Esophagus squamous epithelium (tissue), 4 donors: ENCODE measurements around the genes SIRT3, IRF7 and TALDO1.

DNA sequence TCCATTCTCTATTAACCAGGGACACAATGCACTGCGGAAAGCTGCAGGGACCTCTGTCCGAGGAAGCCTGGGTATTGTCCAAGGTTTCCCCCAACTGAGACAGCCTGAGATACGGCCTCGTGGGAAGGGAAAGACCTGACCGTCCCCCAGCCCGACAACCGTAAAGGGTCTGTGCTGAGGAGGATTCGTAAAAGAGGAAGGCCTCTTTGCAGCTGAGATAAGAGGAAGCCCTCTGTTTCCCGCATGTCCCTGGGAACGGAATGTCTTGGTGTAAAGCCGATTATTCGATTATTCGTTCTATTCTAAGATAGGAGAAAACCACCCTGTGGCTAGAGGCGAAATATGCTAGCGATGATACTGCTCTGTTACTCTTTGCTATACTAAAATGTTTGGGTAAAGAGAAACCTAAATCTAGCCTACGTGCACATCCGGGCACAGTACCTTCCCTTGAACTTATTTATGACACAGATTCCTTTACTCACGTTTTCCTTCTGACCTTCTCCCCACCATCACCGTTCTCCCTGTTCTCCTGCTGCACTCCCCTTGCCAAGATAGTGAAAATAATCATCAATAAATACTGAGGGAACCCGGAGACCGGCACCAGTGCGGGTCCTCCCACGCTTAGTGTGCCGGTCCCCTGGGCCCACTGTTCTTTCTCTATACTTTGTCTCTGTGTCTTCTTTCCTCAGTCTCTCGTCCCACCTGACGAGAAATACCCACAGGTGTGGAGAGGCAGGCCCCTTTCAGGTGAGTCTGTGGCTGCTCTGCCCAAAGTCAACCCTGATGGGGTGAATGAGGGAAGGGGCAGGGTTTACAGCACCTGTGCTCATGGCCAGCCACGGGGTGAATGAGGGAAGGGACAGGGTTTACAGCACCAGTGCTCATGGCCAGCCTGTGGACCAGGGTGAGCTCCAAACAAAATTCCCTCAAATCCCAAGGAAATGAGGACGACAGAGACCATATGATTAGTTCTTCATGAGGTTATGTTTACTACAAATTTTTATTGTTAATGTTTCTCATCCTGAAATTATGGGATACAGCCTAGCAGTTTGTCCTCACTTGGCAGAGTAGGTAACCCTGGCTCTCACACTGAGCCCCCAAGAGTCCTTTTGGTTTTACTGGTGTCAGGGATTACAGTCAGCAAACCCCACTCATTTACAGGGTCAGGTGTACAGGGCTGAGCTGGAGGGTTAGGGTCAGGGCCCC, 4.8 kb downstream of the BET1L start:
- PRO-cap: no peak
- RAMPAGE, long total RNA, 4 experiments: no peak in any of the 4 experiments

DNA sequence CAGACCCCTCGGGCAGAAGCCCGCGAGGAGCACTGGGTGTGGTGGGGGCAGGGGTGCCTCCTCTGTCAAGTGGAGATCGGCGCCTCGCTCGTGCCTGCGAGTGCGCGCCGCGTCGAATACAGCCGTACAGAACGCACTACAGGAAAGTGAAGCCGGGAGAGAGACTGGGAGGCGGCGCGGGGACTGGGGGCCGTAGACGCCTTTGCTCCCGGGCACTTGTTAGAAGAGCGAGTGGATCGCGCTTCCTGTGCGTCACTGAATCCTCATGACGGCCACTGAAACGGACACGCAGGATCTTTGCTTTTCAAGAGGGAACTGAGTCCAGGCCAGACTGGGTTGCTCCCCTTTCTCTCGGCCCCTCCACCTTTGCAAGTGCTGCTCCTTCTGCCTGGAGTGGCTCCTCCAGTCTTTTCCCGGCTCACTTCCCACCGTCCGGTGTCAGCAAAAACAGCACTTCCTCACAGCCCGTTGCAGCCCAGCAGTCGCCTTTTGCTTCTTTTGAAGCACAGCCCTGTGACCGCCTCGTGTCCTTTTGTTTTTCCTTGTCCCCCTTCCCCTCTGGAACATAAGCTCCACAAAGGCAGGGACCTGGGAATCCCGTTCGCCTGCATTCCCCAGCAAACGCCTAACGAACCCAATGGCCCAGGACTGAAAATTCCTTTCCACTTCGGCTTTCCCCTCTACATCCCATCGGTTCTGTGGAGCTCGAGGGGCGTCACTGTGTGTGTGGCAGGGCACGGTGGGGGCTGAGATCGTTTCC, 473 bp downstream of the RIC8A start:
- PRO-cap: bidirectional peak, plus-strand start at position 307 of the sequence, minus-strand start at position 204 of the sequence
- RAMPAGE, long total RNA, 4 experiments: no peak in any of the 4 experiments

GRCh38 chr11:210157-211143, 2.9 kb downstream of the RIC8A start:
- PRO-cap: no peak
- RAMPAGE, long total RNA, 4 experiments: no peak in any of the 4 experiments

DNA sequence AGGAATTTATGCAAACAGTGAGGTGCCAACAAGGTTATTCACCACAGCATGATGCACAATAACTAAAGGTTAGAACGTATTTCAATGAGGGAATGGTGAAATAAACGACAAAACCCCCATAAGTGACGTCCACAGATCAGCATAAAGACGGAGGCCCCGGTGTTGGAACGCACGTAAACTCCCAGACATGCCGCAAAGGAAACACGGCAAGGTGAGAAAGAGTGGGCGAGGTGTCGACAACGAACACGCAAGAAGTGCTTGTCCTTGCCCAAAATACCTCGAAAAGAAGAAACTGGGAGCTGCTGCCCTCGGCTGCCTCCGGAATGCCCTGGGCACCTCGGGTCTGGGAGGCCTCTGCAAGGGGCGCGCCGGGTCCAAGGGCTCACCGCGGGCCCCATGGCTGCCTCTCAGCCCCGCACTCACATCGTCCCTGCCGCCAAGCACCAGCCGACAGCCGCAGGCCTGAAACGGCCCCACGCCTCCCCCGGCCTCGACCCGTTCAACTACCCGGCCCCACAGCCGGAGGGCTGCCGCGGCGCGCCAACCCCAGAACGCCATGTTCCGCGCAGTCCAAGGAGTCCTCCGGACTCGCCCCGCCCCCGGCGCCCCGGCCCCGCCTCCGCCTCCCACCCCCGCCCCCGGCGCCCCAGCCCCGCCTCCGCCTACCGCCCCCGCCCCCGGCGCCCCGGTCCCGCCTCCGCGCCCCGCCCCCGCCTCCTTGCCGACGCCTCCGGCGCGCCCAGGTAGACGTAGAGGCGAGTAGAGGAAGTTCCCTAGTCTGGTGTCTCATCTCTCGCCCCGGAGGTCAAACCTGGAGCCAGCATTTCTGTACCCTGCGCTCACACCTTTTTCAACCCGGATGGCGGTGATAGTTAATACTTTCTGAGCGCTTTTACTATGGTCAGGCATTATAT, at the start of gene SIRT3:
SIRT3 (minus strand) TSS at position 572 of the 914 bp plus-strand sequence.
- PRO-cap: bidirectional peak, plus-strand start at position 776 of the sequence, minus-strand start at position 572 of the sequence
- RAMPAGE, long total RNA, 4 experiments: start-site peak on the minus strand in 3 of 4 experiments, centred at positions 566 to 579 of the sequence, 20 to 34 reads per replicate

- PRO-cap: bidirectional peak, plus-strand start at chr11:297956, minus-strand start at chr11:297861
- RAMPAGE, long total RNA, 4 experiments: no peak in any of the 4 experiments
Observed at GRCh38 chr11:297324-298360, 1.7 kb downstream of the IFITM5 start.

GRCh38 chr11:310929-311258, 2.9 kb upstream of the IFITM1 start:
- PRO-cap: no peak
- RAMPAGE, long total RNA, 4 experiments: no peak in any of the 4 experiments

DNA sequence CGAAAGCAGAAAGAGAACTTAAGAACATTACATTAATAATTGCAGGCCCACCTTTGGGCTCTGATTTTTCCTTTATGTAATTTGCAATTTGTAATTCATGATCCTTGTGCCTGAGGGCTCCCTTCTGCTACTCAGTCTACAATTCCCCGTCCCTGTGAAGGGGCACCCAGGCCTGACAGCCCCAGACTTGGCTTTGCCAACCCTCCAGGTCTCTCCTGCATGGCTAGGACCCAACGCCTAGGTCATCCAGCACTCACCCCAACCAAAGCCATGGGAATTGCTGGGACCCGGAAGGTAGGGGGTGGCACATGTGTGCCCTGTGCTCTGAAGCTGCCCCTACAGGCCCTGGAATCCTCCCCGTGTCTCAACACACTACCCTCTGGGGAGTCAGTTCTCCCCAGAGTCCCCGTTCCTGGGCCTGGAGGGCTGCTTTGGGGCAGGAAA, 698 bp upstream of the IFITM1 start:
- PRO-cap: no peak
- RAMPAGE, long total RNA, 4 experiments: no peak in any of the 4 experiments

- PRO-cap: no peak
- RAMPAGE, long total RNA, 4 experiments: no peak in any of the 4 experiments
Observed at GRCh38 chr11:324131-324754, 3.6 kb upstream of the IFITM3 start.

DNA sequence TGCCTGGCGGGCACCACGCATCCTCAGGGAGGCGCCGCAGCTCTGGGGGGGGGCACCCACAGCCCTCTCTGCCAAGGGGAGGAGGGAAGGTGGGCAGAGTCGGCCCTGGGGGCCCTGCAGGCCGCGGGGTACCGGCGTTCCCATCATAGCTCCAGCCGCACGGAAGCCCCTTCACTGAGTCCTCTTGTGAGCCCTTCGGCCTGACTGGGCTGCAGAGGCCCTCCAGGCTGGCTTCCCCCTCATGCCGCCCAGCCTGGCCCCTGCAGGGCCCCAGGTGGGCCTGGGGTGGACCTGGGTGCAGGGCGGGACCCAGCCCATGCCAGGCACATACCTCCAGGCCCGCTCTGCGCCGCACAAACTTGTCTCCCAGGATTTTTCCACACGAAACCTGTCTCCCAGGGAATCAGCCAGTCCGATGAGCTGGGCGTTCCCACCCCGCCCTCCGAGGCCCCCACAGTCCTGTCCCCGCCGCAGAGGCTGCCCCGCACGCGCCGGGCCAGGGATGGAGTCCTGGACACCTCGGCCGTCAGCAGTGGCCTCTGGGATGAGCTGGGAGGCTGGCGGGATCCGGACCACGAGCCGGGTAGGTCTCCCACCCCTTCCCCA, 1.8 kb upstream of the PKP3 start:
- PRO-cap: bidirectional peak, plus-strand start at position 473 of the sequence, minus-strand start at position 355 of the sequence
- RAMPAGE, long total RNA, 4 experiments: no peak in any of the 4 experiments

GRCh38 chr11:469264-470318, 19.5 kb downstream of the PTDSS2 start:
- PRO-cap: bidirectional peak, plus-strand start at chr11:469874, minus-strand start at chr11:469784
- RAMPAGE, long total RNA, 4 experiments: no peak in any of the 4 experiments

DNA sequence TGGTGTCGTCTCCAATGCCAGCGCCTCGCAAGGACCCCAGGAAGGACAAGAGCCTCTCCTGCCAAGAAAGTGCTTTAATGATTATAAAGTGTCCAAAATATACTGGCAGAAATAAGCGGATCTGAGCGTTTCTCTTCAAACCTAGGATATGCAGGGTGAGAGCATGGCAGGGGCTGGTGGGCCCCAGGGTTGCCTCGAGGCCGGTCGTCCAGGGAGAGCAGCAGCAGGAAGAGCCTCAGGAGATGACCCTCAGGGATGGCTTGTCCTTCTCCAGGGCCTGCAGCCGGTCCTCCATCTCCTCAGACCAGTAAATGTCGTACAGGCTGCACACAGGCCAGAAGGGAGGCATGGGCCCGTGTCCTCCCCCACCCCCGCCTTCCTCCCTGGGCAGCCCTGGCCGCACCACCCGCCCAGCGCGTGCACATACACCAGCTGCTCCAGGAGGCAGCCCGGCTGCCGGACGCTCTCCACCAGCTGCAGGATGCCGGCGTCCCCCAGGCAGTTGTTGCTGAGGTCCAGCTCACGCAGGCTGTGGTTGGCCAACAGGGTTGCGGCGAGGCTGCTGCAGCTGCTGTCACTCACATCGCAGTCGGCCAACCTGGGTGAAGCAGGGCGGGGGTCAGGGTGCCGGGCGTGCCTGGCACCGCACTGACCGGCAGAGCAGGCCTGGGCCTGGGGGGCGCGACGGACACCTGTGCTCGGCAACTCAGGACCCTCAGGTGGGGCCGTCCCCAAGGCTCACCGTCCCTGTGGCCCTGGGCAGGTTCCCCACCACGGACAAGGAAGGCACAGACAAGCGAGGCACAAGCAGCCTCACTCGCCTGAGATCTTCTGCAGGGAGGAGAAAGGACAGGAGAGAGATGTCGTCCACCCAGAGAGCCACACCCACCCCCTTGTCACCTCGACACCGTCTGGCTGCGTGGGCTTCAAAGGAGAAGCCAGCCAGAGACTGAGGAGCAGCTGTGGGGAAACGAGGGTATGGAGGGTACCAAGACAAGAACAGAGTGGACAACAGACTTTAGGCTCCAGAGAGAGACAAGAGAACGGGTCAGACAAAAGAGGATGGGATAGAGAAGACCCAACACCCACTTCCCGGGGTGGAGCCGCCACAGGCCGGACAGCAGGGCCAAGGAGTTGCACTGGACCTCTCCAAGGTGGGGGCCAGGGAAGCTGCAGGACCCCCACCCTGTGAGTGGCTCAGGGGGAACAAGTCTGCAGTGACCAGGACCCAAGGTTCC, 12.2 kb downstream of the RNH1 start:
- PRO-cap: no peak
- RAMPAGE, long total RNA, 4 experiments: no peak in any of the 4 experiments

- PRO-cap: bidirectional peak, plus-strand start at chr11:568809, minus-strand start at chr11:568437; unidirectional peak, plus-strand start at chr11:568992
- RAMPAGE, long total RNA, 4 experiments: start-site peak on the minus strand in 1 of 4 experiments, at chr11:568383-568437 at its widest, 11 reads per replicate
Observed at GRCh38 chr11:567955-569105, 7.6 kb downstream of the RASSF7 start.

DNA sequence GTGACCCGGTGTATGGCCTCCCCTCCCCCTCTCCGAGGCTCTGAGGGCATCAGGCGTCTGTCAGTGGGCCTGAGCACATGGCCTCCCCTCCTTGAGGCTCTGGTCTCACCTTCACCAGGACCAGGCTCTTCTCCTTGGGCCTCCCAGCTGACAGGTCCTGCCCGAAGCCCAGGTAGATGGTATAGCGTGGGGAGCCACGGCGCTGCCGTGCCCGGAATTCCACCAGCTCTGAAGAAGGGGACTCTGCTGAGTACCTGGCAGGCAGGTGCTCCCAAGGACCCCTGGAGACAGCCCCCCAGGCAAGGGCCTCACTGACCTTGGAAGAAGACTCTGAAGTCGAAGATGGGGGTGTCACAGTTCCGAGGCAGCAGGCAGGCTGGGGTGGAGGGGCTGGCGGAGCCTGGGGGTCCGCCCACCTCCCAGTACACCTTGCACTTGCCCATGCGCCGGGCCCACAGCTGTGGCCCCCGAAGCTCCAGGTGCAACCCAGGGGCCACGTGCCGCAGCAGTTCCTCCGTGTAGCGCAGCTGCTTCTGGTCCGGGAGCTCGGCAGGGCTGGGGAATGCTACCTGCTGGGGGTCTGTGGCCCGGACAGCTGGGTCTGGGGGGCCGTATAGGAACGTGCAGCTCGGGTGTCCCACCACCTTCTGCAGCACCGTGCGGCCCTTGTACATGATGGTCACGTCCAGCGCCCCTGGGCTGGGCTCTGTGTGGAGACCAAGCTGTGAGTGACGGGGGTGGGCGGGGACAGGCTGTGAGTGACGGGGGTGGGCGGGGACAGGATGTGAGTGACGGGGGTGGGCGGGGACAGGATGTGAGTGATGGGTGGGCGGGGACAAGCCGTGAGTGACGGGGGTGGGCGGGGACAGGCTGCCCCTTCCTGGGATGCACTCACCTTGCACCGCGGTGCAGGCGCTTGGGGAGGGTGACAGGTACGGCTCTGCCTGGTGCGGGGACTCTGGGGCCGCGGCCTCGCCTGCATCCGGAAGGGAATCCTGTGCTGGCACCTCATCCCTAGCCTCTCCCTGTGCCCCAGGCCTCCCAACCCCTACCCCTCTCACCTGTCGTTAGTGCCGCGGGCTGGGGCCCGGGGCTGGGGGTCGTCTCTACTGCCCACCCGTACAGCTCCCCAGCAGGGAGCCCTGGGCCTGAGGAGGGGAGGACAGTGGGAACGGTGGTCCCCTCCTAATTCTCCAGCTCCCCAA, 2.5 kb downstream of the IRF7 start:
- PRO-cap: bidirectional peak, plus-strand start at position 894 of the sequence, minus-strand start at position 730 of the sequence
- RAMPAGE, long total RNA, 4 experiments: no peak in any of the 4 experiments

- PRO-cap: bidirectional peak, plus-strand start at chr11:616132, minus-strand start at chr11:615950
- RAMPAGE, long total RNA, 4 experiments: start-site peak on the minus strand in 1 of 4 experiments, at chr11:615948-615953 at its widest, 136 reads per replicate
Observed at GRCh38 chr11:615851-616445, at the start of gene IRF7. Gene IRF7, minus strand, starts transcription at chr11:615950.

DNA sequence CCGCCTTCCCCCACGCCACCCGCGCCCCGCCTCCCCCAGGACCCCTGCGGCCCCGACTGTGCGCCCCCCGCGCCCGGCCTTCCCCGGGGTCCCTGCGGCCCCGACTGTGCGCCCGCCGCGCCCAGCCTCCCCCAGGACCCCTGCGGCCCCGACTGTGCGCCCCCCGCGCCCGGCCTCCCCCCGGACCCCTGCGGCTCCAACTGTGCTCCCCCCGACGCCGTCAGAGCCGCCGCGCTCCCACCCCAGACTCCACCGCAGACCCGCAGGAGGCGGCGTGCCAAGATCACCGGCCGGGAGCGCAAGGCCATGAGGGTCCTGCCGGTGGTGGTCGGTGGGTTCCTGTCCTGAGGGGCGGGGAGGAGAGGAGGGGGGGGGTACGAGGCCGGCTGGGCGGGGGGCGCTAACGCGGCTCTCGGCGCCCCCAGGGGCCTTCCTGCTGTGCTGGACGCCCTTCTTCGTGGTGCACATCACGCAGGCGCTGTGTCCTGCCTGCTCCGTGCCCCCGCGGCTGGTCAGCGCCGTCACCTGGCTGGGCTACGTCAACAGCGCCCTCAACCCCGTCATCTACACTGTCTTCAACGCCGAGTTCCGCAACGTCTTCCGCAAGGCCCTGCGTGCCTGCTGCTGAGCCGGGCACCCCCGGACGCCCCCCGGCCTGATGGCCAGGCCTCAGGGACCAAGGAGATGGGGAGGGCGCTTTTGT, 3.1 kb downstream of the DRD4 start:
- PRO-cap: no peak
- RAMPAGE, long total RNA, 4 experiments: no peak in any of the 4 experiments

- PRO-cap: bidirectional peak, plus-strand start at chr11:703098, minus-strand start at chr11:703024
- RAMPAGE, long total RNA, 4 experiments: no peak in any of the 4 experiments
Observed at GRCh38 chr11:702717-703223, 3.3 kb upstream of the EPS8L2 start.

GRCh38 chr11:737889-738408, 9.3 kb upstream of the TALDO1 start:
- PRO-cap: bidirectional peak, plus-strand start at chr11:738181, minus-strand start at chr11:738036
- RAMPAGE, long total RNA, 4 experiments: no peak in any of the 4 experiments

GRCh38 chr11:746335-746668, 962 bp upstream of the TALDO1 start:
- PRO-cap: no peak
- RAMPAGE, long total RNA, 4 experiments: no peak in any of the 4 experiments

GRCh38 chr11:746669-747533, at the start of gene TALDO1:
Gene TALDO1, plus strand, starts transcription at chr11:747464.
- PRO-cap: unidirectional peak, plus-strand start at chr11:746838; bidirectional peak, plus-strand start at chr11:747464, minus-strand start at chr11:747297
- RAMPAGE, long total RNA, 4 experiments: start-site peak on the plus strand in 4 of 4 experiments, at chr11:747412-747500 at its widest, 3,014 to 7,958 reads per replicate

GRCh38 chr11:810055-810171, 146 bp downstream of the RPLP2 start:
- PRO-cap: no peak
- RAMPAGE, long total RNA, 4 experiments: no peak in any of the 4 experiments